ENCODE results near the gene HACD1.

DNA sequence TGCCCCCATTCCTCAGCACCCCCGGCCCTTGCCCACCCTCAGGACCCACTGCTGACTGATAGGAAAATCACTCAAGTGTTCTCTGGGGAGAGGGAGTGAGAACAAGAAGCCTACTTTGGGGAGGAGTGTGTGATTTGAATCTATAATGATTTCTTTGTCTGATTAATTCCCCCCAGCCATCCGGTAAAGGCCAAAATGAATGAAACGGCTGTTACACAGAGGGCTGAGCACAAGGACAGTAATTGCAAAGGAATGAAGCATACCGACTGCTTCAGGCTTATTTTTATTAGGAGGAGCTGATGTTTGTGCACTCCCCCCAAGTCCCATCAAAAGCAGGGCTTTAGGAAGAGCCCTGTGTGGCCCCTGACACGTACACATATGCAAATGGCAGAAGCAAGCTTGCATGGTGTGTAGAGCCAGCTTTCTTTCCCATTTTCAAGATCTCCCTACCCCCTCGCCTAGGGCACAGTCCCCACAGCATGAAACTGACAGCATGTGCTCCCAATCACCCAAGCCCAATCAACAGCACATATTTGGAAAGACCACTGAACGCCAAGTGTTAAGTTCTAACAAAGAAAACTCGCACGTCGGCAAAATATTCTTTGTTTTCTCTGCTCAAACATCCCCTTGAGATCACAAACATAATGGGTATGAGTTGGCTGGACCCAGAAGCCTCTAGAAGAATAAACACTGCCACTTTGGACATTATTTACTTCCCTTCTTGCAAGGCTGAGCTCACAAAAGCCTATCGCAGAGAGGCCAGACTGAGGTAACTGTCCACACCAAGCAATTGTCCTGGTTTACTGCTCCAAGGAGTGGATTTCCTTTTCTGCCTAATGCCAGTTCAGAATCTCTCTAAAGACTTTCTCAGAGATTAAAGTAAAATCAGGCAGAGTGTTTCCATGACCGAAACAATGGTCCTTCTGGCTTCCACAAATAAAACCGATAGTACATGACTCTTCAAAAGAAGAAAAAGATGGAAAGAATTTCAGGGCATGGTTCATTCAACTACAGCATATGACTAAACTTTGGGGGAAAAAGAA is 143.0 kb downstream of the CUBN start:
- PRO-cap = no peak

DNA sequence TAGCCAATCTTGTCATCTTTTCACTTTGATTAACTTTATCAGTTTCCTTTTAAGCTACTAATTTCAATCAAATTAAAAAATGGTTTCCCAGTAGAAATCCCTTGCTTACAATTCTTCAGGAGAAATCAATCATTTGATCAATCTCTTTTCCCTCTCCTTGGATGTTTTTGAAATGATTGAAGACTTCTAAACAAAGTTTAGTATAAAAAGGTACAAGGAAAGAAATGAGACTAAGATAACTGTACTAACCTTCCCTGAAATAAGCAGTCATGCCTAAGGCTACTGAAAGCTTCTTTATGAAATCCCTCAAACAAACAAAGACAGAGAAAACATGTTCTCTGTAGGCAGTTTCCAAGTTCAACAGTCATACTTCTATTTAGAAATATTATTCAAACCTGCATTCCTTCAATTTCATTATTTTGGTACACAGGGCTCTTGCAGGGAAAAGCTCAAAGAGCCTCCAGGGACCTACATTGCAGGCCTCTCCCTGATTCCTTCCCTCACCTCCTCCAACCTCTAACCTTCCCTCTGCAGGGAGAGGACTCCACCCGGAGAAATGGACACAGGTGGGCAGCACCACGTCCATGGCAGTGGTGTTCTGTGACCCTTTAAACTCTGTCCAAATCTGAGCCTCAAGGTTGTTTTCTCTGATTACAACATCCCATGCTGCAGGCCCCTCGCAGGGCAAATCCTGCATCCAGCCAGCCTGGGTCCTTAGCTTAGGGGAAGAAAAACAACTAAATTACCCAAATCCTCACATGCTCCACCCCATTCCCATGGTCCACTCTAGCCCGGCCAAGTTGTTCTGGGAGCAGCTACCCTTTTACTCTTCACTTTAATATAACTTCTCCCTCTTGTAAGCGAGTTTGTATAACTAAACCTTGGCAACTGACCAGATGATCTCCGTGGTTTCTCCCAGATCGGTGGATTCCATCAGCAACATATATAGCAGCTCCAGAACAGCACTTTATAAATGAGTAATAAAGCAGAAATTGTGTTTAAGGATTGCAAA is 129.9 kb downstream of the CUBN start:
- PRO-cap = no peak

DNA sequence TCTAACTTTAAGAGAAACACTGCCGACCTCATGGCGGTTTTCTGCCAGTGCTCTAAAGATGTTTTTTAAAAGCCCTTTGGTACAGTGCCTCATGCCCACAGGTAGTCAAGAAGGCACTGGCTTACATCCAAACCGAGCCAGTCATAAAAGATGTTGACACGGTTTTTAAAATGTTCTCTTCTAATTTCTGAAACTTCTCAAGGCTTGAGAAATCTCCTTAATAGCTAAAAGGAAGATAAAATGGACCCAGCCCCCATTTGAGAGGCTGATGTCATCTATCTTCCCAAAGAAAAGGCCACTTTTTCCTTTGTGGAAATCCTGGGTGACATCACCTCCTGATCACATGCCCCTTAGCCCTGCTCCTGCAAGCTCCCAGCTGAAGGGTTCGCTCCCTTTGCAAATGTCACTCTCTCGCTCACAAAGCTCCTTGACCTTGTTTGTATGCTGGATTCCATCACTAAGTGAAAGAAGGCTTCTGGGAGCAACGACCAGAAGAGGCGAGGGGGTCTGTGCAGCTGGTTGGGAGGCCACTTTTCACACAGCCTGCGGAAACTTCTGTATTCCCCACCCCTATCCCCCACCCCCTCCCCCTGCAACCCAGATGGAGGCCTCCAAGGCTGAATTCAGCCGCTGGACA is 122.9 kb downstream of the CUBN start:
- PRO-cap = no peak

GRCh38 chr10:17229193-17230239 is 1.5 kb downstream of the VIM start:
- PRO-cap = bidirectional peak, plus-strand start at chr10:17229278, minus-strand start at chr10:17229123

DNA sequence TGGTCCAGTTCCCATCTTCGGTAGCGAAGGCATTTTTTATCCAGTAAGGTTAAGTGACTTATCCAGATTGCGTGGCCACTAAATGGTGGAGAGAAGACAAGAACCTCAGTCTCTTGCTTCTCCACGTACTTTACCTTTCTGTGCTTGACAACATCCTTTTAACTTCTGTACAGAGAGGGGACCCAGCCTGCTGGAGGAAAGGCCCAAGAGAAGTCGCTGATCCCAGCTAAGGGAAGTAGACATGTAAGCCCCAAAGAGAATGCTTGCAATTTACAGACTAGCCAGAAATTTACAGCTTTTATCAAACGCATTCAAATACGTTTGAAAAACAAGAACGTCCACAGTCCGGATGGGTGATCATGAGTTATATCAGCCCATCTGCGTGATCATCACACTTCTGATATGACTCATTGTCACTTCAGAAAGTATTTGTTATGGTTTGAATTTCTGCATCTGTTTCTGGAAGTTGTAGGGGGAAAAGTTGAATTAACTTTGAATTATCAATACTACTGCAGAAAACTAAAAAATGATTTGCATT is 56.8 kb upstream of the ST8SIA6 start:
- PRO-cap = no peak

GRCh38 chr10:17616326-17617177 is 622 bp downstream of the HACD1 start:
- PRO-cap = bidirectional peak, plus-strand start at chr10:17616929, minus-strand start at chr10:17616743

- PRO-cap = bidirectional peak, plus-strand start at chr10:17617488, minus-strand start at chr10:17617325; unidirectional peak, minus-strand start at chr10:17617772
Measured at GRCh38 chr10:17617178-17618258, at the start of gene HACD1. Gene HACD1 (minus strand): TSS chr10:17617374.

- PRO-cap = no peak
Measured at GRCh38 chr10:17673284-17674125, 29.6 kb downstream of the STAM start.

GRCh38 chr10:17687770-17688398 is 43.9 kb downstream of the STAM start:
- PRO-cap = no peak

DNA sequence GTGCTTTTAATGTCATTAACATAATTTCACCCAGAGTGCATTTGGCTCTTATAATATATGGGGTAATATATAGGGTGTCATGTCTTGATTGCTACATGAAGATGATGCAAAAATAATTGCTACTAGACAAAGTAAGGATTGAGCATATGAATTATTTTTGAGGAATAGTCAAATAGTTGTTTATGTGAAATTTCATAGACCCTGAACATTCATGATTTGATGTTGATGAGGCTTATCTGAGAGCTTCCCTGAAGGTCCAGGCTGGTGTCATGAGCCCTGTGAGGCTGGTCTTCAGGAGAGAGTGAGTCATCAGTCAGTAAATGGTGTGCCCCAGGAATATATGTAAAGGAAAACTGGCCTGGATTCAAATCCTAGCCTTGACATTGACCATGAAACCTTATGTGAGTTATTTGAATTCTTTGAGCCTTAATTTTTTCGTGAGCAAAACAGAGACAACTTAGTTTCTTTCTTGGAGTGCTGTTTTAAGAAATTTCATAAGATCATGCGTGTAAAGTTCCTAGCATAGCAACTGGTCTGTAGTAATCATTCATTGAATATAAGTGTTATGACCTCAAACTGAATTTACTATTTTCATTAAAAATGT is 6.2 kb downstream of the TMEM236 start:
- PRO-cap = no peak

GRCh38 chr10:18401713-18402214 is 249.6 kb downstream of the NSUN6 start:
- PRO-cap = no peak

DNA sequence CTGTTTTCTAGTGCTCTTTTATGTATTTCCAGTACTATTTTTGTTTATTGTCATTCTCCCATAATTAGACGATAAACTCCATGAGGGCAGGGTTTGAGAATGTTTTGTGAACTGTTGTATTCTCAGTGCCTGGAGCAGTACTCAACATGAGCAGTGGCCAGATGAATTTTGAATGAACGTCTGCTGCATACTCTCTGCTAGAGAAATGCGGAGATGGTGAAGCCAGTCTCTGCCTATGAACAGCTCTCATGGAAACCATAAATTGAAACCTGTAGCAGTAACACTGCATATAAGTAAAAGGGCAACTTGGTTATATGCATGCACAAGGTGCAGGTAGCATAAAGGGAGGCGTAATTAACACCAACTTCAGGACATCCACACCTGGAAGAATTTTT is 130.5 kb downstream of the NSUN6 start:
- PRO-cap = no peak

DNA sequence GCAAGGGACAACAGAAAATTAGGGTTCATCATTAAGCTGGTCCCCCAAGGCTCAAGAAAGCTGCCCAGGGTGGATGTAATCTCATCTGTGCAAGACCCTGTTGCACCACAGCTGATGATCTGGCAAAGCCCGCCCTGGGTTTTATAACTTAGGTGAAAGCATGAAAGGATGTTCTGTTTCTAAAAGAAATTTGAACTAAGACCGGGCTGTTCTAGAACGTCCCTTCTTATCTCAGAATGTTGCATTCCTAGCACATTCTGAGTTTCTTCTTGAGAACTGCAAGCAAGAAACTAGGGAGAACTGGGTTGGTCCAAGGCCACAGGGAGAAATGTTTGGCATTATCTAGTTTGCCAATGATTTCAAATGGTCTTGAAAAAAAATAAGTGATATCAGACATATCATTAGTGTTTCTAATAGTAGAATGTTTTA is 358.8 kb upstream of the PLXDC2 start:
- PRO-cap = no peak

DNA sequence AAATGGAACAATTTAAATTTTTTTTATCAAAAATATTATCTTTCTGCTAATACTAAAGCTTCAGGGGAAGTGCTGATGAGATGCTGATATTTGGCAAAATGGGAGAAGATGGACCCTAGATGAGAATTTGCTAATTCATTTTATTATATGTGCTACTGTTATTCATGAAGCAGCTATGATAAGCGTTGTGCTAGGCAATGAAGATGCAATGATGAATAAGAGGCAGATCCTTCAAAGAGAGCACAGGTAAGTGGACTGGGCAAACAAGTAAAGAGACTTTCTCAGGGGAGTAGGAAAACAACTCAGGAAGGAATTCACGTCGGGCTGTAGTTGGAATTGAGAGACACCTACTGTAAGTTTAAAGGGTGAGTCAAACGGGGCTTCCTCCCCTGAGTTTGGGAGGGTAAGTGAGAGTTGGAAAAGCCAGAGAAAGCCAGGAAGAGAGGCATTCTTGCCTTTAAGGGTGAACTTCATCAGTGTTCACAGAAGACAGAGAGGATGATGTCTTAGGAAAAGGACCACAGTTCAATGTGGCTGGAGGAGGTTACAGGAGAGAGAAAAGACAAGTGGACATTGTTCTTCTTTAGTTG is 48.4 kb downstream of the PLXDC2 start:
- PRO-cap = no peak

DNA sequence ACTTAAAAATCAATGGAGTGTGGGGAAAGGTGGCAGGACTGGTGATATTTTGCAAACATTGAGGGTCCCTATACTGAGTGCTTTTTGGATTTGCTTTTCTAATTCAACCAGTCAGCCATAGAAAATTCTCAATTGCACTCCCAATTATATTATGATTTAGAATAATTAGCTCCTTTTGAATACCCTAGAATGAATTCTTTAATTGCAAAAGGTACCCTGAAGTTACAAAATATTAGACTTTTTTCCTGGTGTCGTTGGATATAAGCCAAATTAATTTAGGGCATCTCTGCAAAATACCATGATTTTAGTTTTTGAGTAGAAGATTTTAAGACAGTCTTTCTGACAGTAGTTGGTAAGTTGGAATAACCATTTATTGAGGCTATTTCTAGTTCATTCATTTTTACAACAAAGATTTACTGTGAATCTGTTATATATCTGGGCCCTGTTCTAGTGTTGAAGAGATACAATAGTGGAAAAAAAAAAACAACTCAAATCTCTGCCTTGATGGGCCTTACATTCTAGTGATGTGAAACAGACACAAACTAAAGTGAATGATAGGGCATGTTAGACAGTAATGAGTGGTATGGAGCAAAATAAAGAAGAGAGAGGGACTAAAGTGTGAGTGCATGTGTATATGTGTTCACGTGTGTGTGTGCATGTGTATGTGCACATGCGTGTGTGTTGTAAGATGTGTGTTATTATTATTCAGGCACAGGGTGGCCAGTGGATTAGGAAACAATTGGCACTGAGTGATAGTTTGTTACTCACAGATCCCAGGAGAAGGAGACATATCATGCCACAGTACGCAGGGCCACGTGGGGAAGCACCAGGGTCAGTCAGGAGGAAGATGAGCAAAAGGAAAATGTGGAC is 89.5 kb downstream of the PLXDC2 start:
- PRO-cap = no peak

- PRO-cap = no peak
Measured at GRCh38 chr10:19922146-19923174, 106.2 kb downstream of the PLXDC2 start.

GRCh38 chr10:20117948-20118846 is 302.0 kb downstream of the PLXDC2 start:
- PRO-cap = no peak

- PRO-cap = no peak
Measured at GRCh38 chr10:20177262-20177536, 361.0 kb downstream of the PLXDC2 start.

GRCh38 chr10:20211458-20211777 is 395.2 kb downstream of the PLXDC2 start:
- PRO-cap = no peak

DNA sequence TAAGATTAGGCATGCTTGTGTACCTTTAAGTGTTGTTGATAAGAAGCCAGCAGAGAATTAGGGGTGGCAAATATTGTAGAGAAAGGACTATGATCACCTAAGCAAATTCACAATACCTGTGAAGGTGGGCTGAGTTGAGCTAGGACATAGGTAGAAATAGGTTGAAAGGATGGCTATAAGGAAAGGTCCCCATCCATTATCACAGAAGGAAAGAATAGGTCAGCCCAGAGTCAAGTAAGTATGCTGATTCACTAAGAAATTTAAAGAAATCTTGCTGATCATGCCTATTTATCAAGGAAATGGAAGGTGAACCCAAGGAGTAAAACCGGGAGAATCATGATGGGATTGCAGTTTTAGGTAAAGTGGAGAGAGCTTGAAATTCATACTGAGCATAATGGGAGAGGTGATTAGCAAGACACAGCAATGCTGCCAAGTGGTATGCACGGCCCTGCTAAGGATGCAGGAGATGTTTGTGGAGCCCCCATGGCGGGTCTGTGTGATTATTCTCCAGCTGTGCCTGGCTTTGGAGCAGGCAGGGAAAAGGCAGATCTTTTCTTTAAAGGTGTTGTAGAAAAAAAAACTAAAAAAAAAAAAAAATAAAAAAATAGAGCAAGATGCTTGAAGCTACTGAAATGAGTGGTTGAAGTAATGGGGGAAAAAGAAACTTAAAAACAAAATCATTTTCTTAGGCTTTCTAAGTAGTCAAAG is 399.4 kb downstream of the PLXDC2 start:
- PRO-cap = no peak

All from left common carotid artery plus branches (tissue), 1 donor.